ENCODE measurements around a stretch of chr6.

DNA sequence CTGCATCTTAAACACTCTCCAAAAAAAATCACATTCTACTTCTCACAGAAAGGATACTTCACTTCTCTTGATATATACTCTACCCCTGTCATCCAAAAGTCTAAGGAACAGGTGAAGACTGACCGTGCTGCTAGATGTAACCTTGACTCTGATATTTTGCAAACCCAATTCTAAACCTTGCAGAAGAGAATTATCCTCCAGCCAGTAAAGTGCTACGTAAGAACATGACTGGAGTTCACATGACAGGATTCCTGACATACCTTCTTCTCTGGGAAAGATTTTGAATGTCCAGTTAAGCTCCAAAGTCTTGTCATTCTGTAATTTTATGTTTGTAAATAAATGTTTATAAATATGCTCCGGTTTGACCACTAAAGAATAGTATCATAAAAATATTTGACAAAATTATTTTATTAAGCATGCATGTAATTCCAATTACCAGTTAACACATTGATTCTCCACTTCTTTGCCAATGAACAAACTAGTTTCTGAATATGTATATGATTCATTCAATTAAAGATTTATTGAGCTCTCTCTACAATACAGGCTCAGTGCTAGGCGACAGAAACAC, 35.7 kb downstream of the BTBD9 start:
- PRO-cap: no peak
- RAMPAGE, long total RNA, 4 experiments: no peak in any of the 4 experiments

GRCh38 chr6:38713509-38714263, 1.4 kb upstream of the DNAH8 start:
- PRO-cap: no peak
- RAMPAGE, long total RNA, 4 experiments: no peak in any of the 4 experiments

DNA sequence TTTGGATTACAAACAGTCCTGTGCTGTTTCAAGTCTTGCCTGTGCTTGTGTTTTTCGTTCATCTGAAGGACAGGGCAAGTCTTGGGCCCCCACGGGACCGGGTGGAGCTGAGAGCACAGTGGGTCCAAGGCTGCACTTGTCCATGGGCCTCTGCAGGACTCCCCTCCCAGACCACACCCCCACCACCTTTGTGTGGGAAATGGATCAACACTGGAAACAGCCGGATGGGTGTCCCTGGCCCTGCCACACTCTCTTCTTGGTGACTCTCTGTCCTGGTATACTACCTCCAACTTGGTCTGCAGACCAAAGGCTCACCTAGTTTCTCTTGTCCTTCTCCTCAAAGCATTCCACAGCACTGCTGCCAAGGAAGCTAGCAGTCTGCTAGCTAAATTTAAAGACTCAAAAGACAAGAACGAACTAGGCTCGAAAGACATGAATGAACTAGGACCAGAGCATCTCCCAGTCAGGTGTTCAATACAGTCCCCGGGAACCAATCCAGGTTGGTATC, 16.7 kb downstream of the KCNK5 start:
- PRO-cap: no peak
- RAMPAGE, long total RNA, 4 experiments: no peak in any of the 4 experiments

- PRO-cap: no peak
- RAMPAGE, long total RNA, 4 experiments: no peak in any of the 4 experiments
These were observed 32.9 kb downstream of the KCNK17 start for GRCh38 chr6:39281117-39281907.

DNA sequence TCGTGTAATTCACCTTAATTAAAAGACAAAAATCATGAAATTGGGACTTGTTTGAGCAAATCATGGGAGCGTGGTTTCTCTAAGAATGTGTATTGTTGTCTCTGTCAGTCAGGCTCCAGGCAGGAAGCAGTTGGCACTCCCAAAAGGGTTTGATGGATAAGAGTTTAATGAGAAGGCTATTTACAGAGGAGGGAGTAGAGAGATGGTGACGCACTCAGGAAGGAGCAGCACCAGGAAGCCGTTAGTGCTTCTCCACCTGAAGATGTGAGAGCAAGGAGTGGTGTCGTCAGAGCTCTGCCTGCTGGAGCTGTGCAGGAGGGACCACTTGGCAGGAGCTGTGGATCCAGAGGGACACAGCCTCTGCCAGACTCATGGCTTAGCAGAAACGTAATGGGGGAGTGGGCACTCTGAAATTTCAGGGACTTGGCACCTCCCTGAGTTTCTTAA, 16.7 kb downstream of the DAAM2 start:
- PRO-cap: no peak
- RAMPAGE, long total RNA, 4 experiments: no peak in any of the 4 experiments

DNA sequence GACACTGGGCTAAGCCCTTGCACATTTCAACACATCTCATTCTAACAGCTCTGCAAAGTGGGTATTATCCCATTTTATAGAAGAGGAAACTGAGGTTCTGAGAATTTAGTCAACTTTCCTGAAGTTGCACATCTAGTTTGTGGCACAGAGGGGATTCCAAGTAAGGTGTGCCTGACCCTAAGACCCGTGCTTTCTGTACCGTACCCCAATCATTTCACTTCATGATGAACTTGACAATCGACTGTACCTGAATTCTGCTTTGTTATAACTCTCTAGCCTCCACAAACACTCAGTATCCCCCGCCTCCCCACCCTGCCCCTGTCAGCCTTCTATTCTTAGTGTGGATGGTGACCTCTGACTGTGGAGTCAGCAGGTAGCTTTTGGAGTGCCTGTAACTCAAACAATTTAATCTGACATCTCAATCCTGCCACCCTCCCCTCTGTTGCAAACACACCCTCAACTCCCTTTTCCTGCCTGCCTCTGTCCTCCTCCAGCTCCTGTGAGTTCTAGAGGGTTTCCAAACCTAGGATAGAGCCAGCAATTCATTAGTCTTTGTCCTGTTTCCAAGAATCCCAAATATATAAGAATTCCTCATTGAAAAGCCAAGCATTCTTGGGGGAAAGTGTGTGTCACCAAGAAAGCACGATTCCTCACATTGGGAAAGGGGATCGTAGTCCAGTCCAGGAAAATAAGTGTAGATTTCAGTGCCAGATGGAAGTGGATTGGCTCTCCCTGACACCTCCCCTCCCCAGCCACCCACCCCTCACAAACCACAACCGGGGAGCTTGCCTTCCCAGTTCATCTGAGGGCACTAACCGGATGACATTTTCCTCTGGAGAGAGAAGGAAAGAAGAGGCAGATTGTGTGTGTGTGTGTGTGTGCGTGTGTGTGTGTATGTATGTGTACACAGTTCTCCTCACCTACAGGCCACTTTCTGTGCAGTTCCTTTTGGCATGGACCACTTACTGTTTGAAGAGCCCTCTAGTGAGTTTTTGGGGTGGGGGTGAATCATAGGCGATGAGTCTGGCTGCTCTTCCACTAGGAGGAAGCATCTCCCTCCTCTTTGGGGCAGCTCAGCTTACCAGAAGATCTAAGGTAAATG, 20.5 kb downstream of the DAAM2 start:
- PRO-cap: unidirectional peak, minus-strand start at position 501 of the sequence
- RAMPAGE, long total RNA, 4 experiments: no peak in any of the 4 experiments

DNA sequence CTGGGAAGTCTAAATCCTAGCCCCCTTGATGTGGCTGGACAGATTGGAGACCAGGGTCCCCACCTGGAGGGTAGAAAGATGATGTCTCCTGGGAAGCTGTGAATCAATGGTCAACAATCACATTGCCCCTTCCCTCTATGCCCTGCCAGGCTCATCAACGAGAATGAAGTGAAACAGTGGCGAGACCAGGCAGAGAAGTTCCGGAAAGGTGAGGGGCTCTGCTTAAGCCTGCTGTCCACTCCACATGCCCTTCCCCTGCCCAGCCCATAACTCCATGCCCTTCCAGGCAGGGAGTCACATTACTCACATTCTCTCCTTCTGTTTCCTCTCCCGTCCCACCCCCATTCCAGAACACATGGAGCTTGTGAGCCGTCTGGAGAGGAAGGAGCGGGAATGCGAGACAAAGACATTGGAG, 56.2 kb downstream of the MOCS1 start:
- PRO-cap: no peak
- RAMPAGE, long total RNA, 4 experiments: no peak in any of the 4 experiments

GRCh38 chr6:40572499-40572833, 14.7 kb downstream of the LRFN2 start:
- PRO-cap: no peak
- RAMPAGE, long total RNA, 4 experiments: no peak in any of the 4 experiments

DNA sequence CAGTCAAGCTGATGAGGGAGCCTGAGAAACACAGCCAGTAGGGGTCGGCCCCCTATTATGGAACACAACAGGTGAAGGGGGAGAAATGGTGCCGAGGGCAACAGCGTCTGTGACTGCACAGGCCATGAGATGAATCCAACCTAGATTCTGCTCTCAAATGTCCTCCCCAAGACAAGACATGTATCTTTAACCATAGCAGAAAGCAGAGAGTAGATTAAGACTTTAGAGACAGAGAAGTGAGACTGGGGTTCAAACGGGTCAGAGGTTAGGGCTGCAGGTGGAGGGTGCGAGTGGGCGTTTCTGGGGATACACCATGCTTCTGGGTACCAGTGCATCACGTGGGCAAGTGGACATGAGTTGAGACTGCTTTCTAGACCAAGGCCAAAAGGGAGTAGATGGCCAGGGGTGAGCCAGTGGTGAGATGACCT, 156.3 kb upstream of the LRFN2 start:
- PRO-cap: no peak
- RAMPAGE, long total RNA, 4 experiments: no peak in any of the 4 experiments

DNA sequence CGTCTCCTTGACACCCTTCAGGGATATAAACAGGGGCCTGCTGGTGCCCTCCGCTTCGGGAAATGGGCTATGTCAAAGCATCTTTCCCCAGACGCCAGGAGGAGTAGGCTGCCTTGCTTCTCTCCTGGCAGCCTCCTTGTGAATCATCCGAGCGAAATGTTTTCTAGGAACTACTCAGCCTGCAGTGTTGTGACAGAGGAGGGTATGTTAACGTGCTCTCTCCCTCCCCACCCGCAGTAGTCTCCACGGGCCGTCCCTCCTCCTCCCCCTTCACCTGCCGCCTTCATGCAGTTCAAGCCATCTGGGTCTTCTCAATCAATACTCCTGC, 168.1 kb upstream of the LRFN2 start:
- PRO-cap: no peak
- RAMPAGE, long total RNA, 4 experiments: no peak in any of the 4 experiments

DNA sequence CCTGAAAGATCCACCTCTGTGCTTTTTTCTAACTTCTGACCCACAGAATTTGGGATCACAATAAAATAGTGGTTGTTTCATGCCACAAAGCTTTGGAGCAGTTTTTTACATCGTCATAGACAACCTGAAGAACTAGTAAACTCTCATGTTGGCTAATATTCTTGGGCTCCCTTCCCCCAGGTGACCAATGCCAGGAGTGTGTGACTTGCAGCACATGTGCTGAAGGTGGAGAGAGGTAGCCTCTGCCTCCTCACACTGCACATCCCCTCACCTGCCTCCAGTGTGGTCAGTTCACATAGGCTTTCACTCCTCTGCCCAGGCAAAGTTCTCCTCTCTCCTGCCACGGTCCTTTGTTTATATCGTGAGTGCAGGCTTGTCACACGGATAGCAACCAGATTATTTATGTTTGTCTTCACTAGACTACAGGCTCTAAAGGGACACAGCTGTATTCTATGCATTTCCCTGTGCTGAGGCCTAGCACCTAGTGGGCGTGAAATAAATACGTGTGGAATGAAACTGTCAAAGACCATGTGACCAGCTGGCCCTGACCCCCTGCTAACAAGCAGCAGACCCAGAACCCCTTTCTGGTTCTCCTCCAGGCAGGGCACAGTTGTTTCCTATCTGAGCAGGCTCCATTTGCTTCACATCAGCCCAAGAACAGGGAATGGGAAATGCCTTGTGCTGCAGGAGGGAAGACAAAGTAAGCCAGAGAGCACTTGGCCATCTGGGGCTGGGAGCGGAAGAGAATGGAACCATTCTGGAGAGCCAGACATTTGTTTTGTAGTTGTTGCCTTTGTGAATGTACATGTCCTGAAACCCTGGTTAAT, 42.4 kb downstream of the UNC5CL start:
- PRO-cap: no peak
- RAMPAGE, long total RNA, 4 experiments: no peak in any of the 4 experiments

- PRO-cap: unidirectional peak, minus-strand start at chr6:41004124
- RAMPAGE, long total RNA, 4 experiments: no peak in any of the 4 experiments
These were observed 35.1 kb downstream of the UNC5CL start for GRCh38 chr6:41003944-41004213.

- PRO-cap: no peak
- RAMPAGE, long total RNA, 4 experiments: no peak in any of the 4 experiments
These were observed 796 bp downstream of the OARD1 start for GRCh38 chr6:41071354-41071766.

DNA sequence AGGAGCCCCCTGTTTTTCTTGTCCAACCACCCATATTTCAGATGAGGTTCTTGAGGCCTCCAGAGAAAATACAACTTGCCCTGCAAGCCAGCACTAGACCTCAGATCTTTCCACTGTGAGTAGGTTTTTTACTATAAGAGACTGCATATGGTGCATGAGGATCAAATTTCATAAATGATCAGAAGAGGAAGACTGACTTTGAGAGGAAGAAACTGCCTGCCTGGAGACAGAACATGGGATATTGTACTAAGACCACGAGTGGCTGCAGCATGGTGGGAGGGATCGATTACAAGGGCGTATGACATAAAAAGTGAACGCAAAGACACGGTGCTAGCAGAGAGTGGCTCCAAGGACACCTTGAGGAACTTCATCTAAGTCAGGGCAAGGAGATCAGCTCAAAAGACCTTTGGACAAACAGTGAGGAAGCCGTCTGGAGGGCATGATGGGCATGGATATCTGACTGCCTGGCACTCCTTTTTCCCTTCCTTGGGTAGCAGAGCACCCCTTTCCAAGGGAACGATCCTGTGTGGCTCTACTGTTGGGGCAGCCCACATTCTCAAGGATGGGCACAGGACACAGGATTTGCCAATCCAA, 3.6 kb downstream of the TREM1 start:
- PRO-cap: no peak
- RAMPAGE, long total RNA, 4 experiments: no peak in any of the 4 experiments

DNA sequence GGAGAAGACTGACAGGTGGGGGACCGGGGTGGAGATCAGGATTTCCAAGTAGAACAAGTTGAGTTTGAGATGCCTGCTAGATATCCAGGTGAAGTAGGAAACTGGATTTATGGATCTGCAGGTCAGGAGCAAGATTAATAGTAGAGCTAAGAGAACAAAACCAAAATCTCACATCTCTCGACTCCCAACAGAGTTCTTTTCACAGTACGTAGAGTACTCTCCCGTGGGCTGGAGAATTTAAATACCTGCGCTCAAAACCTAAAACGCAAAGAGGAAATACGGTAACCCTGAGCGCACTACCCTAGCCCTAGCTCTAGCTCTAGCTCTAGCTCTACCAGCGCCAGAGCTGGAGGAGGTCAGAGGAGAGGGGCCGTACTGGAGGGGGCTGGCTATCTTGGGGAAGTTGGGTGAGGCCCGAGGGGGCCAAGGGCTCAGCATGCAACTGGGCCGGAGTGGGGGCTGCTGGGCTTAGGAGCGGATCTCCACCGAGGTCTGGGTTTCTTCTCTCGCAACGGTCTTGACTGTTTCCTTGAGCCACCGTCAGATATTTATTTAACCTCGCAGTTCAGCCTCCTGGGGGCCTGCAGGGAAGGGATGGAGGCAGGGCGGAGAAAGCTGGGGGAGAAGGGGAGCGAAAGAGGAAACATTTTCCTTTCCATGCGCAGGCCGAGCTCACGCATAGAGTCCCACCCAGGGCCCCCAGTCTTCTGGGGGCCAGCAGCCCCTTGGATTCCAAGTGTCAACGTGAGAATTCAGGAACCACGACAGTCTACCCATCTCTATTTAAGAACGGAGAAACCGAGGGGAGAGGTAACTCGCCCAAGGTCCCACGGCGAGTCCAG, 91.0 kb downstream of the NCR2 start:
- PRO-cap: no peak
- RAMPAGE, long total RNA, 4 experiments: no peak in any of the 4 experiments

DNA sequence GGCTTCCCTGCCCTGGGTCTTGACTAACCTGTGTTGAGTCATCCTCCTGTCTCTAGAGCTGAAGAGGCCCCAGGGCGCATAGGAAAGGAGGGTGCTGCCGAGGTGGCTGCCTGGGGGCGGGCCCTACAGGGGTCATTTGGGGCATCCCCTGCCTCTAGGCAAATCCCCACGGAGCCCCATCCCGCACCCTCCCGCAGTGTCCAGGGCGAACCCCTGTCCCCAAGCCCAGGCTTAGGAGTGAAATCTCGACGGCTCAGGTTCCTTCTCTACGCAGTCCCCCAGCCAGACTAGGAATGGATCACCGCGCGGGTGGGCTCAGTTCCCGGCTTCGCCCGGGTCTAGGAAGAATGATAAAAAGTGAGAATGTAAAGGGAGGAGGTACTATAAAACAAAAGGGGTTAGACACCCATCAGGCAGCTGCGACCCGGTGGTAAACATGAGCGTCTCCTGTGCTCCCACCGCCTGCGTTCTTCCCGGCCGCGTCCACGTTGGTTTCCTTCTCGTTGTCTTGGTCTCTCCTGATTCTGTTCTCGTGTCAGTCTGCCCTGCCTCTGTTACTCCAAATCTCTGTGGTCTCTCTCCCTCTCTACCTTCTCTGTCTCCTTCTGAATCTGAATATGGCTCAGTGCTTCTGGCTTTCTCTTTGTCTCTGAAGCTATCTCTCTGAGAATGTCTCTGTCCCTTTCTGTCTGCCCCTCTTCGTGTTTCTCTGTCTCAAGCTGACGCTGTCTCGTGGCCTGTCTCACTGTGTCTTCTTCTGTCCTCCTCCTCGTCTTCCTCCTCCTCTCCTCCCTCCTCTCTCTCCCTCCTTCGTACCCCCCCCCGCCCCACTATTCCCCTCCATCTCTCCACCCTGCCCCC, 41.7 kb upstream of the FOXP4 start:
- PRO-cap: bidirectional peak, plus-strand start outside the sequence, minus-strand start at position 744 of the sequence
- RAMPAGE, long total RNA, 4 experiments: no peak in any of the 4 experiments

DNA sequence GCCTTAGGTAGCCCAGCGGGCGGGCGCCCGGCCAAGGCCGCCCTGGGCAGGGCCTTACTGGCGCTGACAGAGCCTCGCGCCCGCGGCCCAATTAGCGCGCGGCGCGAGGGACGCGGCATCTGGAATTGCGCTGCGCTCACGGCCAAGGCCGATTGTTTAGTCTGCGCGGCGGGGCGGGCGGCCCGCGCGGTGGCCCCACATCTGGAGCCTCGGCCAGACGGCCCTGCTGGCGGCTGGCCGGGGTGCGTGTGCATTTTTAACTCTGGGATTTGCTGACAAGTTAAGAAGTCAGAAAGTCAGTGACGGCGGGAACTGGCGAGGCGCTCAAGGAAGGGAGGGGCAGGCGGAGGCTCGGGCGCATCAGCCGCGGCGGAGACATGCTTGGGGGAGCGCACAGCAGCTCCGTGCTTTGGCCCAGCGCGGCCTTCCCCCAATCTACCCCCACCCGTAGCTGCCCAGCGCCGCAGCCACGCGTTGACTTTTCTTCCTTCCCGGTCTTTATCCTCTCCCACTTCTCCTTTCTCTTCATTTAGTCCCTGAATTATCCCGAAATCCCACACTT, 41.0 kb upstream of the FOXP4 start:
- PRO-cap: bidirectional peak, plus-strand start at position 363 of the sequence, minus-strand start outside the sequence
- RAMPAGE, long total RNA, 4 experiments: no peak in any of the 4 experiments

GRCh38 chr6:41519175-41520637, 26.5 kb upstream of the FOXP4 start:
- PRO-cap: no peak
- RAMPAGE, long total RNA, 4 experiments: no peak in any of the 4 experiments

- PRO-cap: no peak
- RAMPAGE, long total RNA, 4 experiments: no peak in any of the 4 experiments
These were observed 39.2 kb downstream of the FOXP4 start for GRCh38 chr6:41585372-41585796.

DNA sequence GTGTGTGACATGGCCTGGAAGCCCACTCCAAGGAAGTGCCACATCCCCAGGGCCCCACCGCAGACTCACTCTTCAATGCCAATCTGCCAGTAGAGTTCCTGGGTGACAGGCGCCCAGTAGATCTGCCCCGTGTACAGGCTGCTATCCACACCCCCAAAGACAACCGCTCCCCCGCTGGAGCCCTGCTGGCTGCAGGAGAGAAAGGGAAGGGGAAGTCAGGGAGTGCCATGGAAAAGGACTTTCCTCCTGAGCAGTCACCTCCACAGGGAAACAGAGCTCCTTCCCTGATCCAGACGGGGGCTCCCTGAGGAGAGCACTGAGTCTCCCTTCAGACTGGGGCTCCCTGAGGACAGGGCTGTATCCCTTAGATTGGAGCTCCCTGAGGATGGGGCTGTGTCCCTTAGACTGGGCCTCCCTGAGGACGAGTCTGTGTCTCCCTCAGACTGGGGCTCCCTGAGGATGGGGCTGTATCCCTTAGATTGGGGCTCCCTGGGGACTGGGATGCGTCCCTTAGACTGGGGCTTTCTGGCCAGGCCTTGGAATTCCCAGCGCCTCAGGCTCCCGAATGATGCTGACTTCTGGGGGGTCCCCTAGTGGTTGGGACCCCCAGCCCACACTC, 5.1 kb upstream of the TFEB start:
- PRO-cap: no peak
- RAMPAGE, long total RNA, 4 experiments: no peak in any of the 4 experiments